ENCODE measurements around a stretch of chr7.

- PRO-cap: no peak
Observed at GRCh38 chr7:3943676-3944085, 642.6 kb downstream of the SDK1 start.

DNA sequence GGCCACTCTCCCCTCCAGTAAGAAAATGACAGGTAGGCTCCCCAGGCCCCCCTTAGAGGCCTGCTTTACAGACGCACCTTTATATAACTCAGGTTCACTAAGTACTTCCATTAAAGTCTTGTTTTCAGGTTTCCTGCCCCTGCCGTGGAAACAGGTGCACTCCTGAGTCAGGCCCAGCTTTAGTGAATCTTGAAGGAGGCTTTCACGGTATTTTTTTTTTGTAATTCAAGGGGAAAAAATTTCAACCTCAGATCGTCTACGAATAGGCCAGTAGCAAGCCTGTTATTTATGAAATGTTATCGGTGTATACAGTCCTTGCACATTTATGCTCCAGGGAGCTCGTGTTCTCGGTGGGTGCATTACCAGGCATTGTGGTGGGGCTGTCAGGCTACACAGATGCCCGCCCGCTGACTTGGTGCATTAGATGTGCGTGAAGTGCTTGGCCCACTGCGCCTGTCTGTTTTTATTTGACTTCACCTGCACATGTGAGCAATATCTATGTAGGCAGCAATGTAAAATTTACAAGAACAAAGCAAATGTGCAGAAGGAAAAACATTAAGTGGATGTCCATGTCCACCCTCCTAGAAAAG, 2.6 kb downstream of the FOXK1 start:
- PRO-cap: no peak

DNA sequence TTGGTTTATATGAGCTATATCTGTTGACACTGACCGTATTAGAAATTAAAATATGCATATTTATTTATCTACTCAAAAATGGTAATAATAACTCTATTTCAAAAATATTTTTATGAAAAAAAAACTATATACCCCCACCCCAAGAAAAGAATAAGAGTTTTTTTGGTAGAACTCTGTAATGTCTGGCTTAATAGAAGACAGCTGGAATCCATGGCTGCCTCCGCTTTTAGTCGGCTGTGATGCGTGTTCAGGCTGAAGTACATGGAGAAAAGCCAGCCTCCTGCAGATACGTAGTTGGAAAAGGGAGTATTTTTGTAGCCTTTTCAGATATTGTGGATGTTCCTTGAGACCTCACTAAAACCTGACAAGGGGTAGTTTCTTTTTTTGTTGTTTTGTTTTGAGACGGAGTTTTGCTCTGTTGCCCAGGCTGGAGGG, 9.9 kb downstream of the FOXK1 start:
- PRO-cap: no peak

DNA sequence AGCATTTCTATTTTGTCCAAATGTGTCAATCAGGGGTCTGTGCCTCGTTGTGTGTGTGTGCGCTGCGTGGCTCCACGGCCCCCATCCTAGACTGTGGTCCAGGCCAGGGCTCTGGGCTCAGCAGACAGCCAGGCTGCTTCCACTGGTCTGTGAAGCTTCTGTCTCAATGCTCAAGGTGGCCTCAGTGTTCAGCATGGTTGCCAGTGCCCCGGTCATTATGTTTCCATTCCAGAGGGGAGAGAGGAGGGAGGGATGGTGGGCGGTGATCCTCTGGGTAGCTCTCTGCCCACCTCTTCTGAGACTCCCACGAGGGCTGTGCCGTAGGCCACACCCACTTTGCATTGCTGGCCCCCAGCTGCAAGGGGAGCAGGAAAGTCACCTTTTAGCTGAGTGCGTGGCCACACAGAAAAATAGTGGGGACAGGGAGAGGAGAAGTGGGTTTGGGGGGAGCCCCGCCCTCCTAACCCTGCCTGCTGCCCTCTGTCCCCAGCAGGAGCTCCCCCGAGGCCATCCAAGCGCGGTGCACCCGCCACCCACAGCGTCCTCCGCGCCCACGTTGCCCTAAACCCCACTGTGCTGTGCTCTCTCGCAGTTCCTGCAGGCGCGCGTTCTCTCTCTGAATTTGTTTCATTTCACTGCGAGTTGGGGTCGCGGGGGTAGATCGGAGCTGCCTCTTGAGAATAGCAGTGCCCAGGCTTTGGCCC, 42.6 kb downstream of the FOXK1 start:
- PRO-cap: no peak

- PRO-cap: bidirectional peak, plus-strand start at chr7:4745022, minus-strand start at chr7:4744913; bidirectional peak, plus-strand start at chr7:4745309, minus-strand start at chr7:4745125
Observed at GRCh38 chr7:4744538-4745707, 30.5 kb upstream of the AP5Z1 start.

DNA sequence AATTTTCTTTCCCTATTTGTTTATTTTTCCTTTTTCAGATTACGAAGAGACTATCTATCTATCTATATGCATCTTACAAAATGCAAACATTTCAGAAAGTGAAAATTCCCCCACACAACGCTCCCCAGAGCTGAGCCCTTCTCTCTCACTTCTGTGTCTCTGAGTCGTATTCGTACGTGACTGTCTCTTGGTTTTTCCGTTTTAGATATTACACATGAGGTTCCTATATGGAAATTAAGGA, 27.4 kb upstream of the AP5Z1 start:
- PRO-cap: unidirectional peak, minus-strand start at position 161 of the sequence

- PRO-cap: no peak
Observed at GRCh38 chr7:4766467-4767486, 8.6 kb upstream of the AP5Z1 start.

DNA sequence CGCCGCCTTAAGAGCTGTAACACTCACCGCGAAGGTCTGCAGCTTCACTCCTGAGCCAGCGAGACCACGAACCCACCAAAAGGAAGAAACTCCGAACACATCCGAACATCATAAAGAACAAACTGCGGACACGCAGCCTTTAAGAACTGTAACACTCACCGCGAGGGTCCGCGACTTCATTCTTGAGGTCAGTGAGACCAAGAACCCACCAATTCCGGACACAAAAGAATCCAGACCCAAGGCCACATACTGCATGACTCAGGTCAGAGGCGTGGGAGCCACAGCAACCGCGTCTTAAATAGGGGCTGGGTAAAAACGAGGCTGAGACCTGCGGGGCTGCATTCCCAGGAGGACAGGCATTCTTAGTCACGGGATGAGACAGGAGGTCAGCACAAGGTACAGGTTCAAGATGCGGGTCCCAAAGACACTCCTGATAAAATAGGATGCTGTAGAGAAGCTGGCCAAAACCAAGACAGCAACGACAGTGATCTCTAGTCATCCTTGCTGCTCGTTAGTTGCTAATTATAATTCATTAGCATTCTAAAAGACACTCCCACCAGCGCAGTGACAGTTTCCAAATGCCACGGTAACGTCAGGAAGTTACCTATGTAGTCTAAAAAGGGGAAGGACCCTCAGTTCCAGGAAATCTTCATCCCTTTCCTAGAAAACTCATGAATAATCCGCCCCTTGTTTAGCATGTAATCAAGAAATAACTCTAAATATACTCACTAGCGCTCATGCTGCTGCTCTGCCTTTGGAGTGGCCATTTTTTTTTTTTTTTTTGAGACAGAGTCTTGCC, 19.3 kb downstream of the AP5Z1 start:
- PRO-cap: no peak

GRCh38 chr7:4837721-4838558, 23.9 kb downstream of the PAPOLB start:
- PRO-cap: no peak

GRCh38 chr7:4881876-4882044, 1.8 kb downstream of the RADIL start:
- PRO-cap: no peak

DNA sequence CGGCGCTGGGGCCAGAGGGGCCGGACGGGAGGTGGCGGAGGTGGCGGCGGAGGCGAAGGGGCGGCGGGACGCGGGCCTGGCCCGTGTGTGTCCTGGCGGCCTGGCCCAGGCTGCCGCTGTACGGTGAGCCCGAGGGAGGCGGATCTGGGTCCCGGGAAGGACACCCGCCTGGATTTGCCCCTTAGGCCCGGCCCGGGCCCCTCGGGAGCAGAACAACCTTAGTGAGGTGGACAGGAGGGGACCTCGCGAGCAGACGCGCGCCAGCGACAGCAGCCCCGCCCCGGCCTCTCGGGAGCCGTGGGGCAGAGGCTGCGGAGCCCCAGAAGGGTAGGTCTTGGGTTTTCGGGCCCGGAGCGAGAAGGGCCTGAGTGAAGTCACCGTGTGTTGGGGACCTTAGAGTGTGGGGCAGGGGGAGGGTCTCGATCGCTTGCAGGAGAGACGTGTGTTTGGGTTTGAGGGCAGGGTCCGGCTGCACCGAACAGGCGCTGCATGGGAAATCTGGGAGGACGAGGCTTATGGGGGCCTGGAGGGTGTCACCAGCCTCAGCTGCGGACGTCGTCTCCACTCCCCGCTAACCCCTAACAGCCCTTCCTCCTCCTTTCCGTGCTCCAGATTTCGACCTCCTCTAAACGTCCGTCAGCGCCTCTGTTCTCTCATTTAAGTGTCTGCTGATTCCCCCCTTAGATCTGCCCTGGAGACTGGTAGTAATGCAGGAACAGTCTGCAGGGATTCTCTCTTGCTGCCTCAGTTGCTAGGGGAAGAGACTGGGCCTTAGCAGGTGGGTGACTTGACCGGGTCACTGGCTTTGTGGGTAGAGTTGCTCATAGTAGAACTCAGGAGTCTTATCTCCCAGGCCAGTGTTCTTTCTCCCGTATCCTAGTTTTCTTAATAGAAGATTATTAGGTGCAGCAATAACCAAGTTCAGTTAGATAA, 676 bp downstream of the RBAK start:
- PRO-cap: no peak

GRCh38 chr7:5121176-5121506, 68.9 kb upstream of the WIPI2 start:
- PRO-cap: no peak

DNA sequence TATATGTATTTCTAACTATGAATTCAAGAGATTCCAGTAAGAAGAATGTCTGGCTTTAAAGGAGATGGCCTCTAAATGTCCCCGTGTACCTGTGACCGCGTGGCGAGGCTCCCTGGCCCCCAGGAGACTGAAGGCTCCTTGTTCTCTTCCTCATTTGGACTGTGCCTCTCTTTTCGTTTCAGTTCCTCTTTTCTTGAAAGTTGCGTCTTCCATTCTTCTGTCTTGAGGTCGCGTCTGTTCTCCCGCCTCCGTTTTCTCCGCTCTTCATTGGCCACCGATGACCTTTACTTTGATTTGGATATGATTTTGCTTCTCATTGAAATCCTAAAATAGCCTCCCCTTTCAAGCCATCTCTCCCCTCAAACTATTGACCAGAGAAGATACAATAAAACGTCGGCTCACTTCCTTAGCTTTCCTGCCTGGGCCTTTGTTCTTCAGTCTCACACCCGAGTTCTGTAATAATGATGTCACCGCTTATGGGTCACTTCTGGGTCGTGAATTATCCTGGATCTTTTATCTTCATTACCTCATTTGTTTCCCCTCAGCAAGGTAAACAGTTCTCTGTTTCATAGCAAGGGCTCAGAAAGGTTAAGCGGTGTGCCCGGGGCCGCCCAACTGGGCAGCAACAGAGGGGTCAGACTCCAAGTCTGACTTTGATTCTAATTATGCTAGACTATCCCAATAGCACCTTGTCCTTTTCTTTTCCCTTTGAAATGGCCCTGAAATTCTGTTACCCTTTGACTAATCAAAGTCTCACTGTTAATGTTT, 28.8 kb downstream of the WIPI2 start:
- PRO-cap: bidirectional peak, plus-strand start at position 374 of the sequence, minus-strand start at position 129 of the sequence; unidirectional peak, plus-strand start at position 582 of the sequence

GRCh38 chr7:5225304-5226554, 35.7 kb downstream of the WIPI2 start:
- PRO-cap: no peak

- PRO-cap: no peak
Observed at GRCh38 chr7:5326099-5326702, 43.5 kb downstream of the SLC29A4 start.

- PRO-cap: bidirectional peak, plus-strand start at chr7:5422132, minus-strand start at chr7:5422179
Observed at GRCh38 chr7:5421588-5422615, 1.7 kb downstream of the TNRC18 start.

DNA sequence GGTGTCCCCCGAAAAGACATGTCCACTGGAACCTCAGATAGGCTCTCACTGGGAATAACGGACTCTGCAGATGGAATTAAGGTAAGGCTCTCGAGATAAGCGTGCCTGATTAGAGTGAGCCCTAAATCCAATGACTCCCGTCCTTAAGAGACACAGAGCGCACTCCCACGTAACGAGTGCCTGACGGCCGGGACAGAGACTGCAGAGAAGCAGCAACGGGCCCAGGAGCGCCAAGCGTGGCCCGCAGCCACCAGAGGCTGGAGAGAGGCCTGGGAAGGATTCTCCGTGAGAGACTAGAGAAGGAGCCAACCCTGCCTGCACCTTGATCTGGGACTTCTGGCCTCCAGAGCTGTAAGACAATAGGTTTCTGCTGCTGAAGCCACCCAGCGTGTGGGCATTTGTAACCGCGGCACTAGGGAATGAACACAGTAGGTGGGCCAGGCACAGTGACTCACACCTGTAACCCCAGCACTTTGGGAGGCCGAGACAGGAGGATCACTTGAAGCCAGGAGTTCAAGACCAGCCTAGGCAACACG, 20.1 kb upstream of the TNRC18 start:
- PRO-cap: no peak

DNA sequence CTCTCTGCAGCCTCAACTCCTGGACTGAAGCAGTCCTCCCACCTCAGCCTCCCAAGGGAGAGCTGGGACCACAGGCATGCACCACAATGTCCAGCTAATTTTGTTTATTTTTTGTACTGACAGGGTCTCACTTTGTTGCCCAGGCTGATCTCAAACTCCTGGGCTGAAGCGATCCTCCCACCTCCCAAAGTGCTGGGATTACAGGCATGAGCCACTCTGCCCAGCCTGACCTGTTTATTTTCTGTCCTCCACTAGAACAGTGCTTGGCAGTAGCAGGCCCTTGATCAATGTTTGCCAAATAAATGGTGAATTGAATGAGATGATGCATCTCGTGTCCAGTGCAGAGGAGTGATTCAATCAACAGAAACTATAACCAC, 5.1 kb upstream of the FBXL18 start:
- PRO-cap: no peak

DNA sequence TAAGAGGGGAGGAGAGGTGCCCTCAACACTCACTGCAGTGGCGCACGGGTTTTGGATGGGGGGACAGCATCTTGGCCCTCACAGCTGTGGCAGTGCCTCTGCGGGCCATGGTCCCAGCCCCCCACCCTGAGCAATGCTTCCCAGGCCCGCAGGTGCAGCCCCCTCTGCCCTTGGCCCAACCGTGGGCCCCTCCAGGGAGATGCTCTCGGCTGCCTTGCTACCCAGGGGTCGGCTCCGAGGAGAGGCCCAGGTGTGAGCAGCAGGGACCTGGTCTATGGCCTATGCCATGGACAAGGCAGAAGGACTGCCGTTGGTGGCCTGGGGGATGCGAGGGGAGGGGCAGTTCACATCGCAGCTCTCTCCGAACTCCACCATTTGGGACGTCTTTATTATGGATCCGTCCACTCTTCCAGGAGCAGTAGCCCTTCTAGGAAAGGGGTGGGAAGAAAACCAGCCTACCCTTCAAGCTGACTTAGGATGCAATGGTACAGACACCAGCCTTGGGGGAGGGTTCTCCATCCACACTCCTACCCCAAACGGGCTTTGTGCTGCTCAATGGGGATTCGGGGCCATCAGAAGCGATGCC, 29.8 kb downstream of the FSCN1 start:
- PRO-cap: no peak

DNA sequence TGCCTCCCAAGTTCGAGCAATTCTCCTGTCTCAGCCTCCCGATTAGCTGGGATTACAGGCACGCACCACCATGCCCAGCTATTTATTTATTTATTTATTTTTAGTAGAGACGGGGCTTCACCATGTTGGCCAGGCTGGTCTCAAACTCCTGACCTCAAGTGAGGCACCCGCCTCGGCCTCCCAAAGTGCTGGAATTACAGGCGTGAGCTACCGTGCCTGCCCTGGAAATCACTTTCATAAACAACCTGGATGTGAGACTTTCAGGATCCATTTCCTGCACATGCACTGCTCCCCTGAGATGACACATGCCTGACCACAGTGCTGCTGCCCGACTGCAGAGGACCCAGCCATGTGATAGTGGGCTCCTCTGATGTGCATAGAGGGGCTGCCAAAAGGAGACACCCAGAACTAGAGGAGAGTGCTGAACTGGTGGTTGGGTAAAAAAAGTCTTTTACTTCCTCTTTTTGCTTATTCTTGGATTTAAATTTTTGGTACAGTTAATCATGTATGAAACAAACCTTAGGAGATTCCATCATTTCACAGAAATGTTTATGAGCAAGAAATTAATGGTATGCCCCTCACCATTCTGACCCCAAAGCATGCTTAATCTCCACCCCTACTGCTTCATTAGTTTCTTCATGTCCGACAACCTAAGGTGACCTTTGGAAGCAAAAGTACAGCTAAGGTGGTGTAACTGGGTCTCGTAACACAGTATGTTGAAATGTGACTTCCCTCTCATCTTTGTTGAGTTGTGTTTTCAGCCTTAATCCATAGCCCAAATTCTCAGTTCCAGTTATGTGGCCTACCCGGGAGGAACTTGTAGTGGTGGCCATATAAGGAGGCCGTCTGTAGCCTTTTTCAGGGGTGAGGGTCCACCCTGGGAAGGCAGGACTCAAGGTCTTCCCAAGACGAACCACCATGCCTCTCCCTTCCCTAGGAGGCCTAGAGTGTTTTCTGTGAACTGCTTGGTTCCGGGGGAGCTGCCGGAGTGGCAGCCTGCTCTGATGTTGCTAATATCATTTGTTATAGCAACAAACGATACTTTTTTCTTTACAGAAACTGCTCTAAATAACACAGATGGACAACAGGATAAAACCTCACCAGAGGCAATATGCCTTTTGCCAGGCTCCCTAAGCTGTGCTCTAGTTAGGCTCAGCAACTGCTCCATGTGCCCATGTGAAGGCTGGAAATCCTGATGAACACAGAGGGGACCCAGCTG, 77.8 kb downstream of the FSCN1 start:
- PRO-cap: no peak

Data from bronchial lymph node (tissue), 1 donor.